Measurements from ENCODE around the gene CASD1.

- PRO-cap, 3 experiments: no peak in any of the 3 experiments
- RAMPAGE, long total RNA: no peak
Measured at GRCh38 chr7:91973661-91974118, 33.0 kb downstream of the AKAP9 start.

GRCh38 chr7:92027230-92027706 lies 86.6 kb downstream of the AKAP9 start:
- PRO-cap, 3 experiments: no peak in any of the 3 experiments
- RAMPAGE, long total RNA: no peak

DNA sequence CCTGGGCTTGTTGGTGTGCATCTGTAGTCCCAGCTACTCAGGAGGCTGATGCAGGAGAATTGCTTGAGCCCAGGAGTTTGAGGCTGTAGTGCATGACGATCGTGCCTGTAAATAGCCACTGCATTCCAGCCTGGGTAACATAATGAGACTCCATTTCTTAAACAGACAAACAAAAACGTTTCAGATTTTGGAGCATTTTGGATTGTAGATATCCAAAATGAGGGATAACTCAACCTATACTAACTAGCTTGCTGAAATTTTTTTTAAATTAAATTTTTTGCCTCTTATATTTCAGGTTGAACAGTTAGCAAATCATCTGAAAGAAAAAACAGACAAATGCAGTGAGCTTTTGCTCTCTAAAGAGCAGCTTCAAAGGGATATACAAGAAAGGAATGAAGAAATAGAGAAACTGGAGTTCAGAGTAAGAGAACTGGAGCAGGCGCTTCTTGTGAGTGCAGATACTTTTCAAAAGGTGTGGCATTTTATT lies 64.5 kb downstream of the CYP51A1 start:
- PRO-cap, 3 experiments: no peak in any of the 3 experiments
- RAMPAGE, long total RNA: no peak

- PRO-cap, 3 experiments: no peak in any of the 3 experiments
- RAMPAGE, long total RNA: no peak
Measured at GRCh38 chr7:92264957-92266147, 19.6 kb downstream of the ANKIB1 start.

GRCh38 chr7:92481166-92481892 lies 3.6 kb upstream of the ERVW-1 start:
- PRO-cap, 3 experiments: no peak in any of the 3 experiments
- RAMPAGE, long total RNA: no peak

DNA sequence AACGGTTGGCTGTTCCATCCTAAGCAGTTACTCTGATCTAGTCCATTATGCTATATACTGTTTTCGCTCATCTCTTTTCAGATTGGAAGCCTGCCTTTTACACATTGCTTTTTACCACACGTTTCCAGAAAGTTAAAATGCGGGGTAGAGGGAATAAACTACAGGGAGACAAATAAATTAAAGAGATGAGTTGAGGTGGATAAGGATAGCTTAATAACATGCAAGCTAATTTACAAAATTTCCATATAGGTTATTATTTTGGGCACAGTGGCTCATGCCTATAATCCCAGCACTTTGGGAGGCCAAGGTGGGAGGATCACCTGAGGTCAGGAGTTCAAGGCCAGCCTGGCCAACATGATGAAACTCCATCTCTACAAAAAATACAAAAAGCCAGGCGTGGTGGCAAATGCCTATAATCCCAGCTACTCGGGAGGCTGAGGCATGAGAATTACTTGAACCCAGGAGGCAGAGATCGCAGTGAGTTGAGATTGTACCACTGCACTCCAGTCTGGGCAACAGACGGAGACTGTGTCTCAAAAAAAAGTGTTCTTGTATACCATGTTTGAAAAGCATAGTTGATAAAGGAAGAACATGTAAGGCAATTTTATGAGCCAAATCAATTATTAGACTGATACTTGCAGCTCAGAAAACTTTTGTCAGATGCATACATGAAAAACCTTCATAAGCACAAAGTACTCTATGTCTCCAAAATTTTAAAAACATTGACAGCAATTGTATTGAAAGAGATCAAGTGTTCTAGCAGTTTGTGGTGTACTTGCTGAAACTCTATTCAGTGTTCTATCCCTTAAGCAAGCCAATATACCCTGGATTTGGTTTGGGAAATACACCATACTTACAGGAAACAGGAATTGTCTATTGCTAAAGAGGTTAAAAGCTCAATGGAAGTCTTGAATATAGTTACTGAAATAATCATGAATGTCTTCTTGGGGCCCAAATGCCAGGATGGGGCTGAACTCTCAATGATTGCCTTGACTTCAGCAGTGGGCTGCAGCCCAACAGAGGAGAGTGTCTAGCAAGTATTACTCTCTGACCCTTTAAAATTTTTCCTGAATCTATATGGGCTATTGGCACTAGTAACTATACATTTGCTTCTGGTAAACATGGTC lies 10.9 kb downstream of the RBM48 start:
- PRO-cap, 3 experiments: no peak in any of the 3 experiments
- RAMPAGE, long total RNA: no peak

DNA sequence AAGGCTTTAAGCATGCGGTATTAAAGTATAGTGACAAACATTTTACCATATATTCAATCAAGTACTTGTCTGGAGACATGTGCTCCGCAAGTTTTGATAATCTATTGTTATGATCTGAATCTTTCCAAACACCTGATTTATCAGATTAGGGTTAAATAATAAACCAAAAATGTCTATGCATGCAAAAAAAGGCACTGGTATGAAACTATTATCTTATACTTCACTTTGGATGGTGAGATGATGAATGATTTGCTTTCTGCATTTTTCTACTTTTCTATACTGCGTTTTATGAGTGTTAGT lies 37.7 kb upstream of the FAM133B start:
- PRO-cap, 3 experiments: no peak in any of the 3 experiments
- RAMPAGE, long total RNA: no peak

DNA sequence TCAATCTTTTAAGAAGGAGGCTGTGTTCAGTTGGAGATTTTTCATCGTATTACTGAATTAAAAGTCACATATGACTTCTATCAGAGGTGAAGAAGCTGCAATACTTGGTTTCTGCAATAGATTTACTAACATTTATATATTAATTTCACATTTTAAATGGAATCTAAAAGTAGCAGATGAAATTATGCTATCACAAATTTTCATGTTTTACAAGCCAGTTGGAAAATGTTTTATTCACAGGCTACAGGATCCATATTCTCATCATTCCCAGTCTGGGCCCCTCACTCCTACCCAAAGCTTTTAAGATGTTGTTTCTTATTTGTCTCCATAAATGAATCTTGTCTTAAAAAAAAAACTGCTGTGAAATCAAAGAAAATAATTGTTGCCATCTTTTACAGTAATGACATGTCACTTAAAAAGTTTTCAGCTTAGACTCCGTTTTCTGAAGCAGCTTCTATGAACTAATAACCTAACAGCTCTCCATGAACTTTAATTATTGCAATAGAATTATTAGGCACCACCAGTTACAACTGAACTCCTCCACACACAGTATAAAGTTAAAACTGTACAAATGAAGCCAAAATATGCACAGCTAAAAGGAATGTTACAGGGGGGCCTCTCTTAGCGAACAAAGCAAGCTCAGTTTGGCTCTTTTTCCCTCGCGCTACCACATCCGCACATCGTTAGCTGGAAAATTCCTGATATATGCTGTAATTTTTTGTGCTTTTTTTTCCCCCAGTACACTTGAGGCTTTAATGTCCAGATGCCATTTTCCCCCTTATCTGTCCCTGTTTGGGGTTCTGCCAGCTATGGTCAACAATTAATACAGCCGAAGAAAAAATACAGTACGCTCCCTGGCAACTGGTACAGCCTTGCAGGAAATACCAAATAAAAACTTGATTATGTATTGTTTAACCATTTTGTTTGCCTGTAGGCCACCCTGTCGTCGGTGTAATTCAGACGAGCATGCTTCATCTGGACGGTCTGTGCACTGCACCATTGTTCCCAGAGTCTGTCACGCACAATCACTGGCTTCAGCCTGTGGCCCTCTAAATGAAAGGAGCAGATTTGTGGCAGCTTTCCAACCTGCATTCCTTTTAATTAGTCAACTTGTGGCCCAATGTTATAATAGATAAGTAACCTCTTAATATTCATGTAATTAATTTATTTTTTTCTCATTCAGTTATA lies 107.9 kb upstream of the FAM133B start:
- PRO-cap, 3 experiments: peak in 2 of 3 experiments; most common minus-strand start position 1,014 of the sequence (in 2)
- RAMPAGE, long total RNA: no peak

DNA sequence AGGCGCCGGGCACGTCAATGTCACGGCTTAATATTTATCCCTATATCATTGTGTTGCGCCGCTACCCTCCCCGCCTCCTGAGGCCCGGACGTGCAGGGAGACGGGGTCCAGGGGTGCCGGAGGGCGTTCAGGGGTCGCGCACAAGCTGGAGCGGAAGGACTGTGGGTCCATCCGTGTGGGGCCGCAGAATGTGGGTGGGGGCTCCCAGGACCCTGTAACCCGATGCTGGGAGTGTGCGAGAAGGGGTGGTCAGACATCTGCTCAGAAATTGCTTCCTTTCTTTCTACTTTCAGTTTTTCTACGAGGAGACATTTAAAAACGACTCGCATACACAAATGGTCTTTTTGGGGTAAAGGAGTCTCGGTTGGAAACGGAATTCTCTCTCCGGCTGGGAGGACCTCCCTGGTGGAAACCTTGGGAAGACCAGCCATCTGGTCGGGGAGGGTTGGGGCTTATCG lies 2.3 kb downstream of the CDK6 start:
- PRO-cap, 3 experiments: peak in 1 of 3 experiments; most common plus-strand start position 48 of the sequence (in 1)
- RAMPAGE, long total RNA: no peak

DNA sequence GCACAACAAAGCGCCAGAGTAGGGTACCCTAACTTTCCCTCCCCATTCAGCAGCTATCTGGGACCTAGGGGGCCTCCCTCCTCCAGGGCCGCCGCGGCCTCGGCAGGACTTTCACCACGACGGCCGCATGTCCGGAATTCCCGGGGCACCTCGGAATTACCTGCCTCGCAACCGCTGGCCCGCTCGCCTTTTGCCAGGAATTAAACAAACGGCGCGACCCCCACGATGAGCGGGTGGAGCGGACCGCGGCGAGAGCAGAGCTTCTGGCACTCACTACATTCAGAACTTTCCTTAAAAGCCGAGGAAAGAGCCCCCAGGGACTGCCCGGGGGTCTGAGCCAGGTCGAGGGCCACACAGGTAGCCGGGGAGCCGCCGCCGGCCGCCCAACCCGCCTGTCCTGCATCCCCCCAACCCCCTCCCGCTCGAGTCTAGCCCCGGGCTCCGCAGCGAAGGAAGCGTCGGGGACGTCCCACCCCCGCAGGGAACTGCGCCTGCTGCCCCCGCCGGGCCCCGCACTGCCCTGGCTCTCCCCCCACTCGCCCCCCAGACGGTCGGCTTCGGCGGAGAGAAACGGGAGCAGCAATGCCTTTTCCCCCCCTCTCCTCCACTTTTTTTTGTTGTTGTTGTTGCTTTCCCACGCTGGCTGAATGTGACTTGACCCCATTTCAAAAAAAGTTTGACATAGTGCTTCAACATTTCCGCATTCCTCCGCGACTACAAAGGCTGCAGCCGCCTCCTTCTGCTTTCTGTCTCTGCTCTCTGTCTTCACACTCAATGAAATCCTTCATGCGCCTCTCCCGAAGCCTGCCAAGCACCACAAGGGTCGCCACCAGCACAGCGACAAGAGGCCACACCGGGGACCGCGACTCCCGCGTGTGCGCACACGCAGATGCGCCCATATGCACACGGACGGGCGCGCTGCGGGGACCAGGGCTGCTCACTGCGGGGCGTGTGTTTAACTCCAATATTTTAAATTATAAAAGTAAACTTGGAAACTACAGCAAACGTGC lies 1.2 kb downstream of the CDK6 start:
- PRO-cap, 3 experiments: no peak in any of the 3 experiments
- RAMPAGE, long total RNA: no peak

DNA sequence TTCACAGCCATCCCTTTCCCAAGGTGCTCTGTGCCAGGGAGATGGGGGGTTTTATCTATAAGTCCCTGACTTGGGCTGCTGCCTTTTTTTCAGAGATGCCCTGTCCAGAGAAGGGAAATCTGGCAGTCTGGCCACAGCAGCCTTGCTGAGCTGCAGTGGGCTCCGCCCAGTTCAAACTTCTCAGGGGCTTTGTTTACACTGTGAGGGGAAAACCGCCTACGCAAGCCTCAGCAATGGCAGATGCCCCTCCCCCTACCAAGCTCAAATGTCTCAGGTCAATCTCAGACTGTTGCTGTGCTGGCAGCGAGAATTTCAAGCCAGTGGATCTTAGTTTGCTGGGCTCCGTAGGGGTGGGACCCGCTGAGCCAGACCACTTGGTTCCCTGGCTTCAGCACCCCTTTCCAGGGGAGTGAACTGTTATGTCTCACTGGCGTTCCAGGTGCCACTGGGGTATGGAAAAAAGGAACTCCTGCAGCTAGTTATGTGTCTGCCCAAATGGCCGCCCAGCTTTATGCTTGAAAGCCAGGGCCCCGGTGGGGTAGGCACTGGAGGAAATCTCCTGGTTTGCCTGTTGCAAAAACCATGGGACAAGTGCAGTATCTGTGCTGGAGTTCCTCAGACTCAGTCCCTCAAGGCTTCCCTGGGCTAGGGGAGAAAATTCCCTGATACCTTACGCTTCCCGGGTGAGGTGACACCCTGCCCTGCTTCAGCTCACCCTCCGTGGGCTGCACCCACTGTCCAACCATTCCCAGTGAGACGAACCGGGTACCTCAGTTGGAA lies 90.1 kb upstream of the CDK6 start:
- PRO-cap, 3 experiments: no peak in any of the 3 experiments
- RAMPAGE, long total RNA: no peak

DNA sequence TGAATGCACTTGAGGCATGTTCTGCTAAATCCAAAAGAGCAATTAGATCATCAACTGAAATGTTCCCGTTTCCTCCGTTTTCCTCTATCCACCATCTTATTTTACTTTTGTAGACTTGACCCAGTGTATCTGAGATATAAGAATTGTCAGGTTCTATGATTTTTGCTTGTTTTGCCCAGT lies 15.3 kb downstream of the SAMD9 start:
- PRO-cap, 3 experiments: no peak in any of the 3 experiments
- RAMPAGE, long total RNA: no peak

DNA sequence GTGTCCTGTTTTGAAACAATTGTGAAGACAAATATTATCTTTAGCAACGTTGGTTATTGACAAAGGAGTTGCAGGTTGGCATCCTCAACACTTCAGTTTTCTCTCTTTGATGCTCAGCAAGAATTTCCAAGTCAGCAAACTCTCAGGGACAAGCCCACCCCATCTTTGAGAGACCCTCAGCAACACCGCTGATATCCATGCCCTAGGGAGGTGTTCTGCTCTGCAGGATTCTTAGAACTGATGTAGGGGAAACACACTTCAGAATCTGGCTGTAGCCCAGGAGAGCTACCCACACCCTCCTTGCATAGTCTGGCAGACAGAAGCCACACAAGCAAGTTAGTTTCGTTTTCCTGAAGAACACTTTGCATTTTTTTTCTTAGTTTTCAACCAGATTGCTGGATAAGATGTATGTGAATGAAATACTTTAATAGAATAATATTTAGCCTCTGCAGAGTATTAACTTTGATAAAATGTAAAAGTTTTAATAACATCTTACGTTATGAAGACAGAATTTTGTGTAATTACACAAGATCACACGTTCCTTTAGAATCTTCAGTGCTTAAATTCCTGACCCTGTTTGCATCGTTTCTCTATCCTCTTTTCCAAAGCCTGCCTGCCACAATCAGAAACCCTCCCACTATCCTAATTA lies 742 bp downstream of the SAMD9L start:
- PRO-cap, 3 experiments: no peak in any of the 3 experiments
- RAMPAGE, long total RNA: no peak

DNA sequence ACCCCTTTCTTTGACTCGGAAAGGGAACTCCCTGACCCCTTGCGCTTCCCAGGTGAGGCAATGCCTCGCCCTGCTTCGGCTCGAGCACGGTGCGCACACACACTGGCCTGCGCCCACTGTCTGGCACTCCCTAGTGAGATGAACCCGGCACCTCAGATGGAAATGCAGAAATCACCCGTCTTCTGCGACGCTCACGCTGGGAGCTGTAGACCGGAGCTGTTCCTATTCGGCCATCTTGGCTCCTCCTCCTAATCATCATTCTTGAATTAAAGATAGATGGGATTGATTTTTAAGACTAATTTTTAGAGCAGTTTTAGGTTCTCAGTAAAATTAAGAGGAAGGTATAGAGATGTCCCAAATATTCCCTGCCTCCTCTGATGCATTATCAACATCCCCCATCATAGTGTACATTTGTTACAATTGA lies 97.1 kb downstream of the TFPI2 start:
- PRO-cap, 3 experiments: no peak in any of the 3 experiments
- RAMPAGE, long total RNA: no peak

GRCh38 chr7:93913167-93913747 lies 6.9 kb downstream of the GNGT1 start:
- PRO-cap, 3 experiments: no peak in any of the 3 experiments
- RAMPAGE, long total RNA: no peak

DNA sequence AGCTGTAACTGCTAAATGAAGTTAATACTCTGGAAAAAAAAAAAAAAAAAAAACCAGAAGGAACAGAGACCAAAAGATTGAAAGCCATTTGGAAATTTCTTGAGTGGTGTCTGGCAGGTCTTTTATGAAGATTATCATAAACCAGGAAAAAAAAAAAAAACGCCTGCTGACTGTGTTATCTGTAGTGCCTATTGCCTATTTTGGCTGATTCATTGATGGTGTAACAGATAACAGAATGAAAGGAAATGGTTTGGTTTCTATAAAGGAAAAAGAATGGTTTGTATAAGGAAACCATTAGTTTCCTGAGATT lies 60.5 kb upstream of the BET1 start:
- PRO-cap, 3 experiments: no peak in any of the 3 experiments
- RAMPAGE, long total RNA: no peak

DNA sequence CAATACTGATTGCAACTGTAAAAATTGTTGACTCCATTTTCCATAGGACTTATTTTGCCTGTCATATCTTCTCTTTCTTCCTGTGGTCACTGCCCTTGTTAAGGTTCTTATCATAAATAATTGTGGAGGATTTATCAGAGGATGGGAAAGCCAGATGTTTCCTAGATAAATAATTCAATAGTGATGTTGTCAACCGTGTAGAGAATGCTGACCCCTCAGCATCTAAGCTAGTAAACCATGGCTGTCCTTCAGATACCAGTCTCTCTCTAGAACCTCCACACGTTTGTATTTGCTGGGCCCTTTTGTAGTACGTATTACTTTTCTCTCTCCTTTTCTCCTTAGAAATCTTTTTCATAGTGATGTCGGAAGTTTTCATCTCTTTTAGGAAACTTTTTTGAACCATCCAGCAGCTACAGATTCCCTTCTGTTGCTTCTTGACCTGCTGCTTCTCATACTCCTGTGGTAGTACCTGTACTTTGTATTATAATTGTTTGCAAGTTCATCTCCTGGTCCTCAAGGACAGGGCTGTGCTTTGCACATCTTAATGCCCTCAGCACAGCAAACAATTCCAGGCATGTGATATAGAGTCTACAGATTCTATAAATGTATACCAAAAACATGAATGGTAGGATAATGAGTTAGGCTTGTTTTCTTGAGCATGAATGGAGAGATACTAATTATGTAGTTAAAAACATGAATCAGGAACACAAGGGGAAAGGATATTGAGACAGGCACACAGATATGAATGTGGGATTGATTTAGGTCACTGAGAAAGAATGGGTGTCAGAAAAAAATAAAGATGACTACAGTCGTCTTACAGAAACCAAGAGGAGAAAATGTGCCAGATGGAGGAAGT lies 172.9 kb upstream of the BET1 start:
- PRO-cap, 3 experiments: no peak in any of the 3 experiments
- RAMPAGE, long total RNA: no peak

DNA sequence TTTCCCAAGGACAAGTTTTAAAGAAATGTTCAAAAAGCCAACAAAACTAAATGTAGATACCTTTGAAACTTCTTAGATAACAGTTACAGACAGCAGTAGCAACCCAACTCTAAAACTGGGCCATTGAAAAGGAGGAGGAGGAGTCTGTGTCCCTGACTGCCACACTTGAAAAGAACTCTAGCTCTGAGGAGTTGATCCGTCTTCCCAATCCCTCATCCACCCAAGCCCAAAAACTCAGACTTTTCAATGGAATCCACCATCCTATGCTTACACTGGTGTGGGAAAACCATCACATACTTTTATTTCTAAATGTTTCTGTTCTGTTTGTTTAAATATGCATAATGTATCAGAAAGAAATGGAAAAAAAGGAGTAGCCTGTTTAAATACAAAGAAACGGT lies 92.8 kb upstream of the COL1A2 start:
- PRO-cap, 3 experiments: no peak in any of the 3 experiments
- RAMPAGE, long total RNA: no peak

DNA sequence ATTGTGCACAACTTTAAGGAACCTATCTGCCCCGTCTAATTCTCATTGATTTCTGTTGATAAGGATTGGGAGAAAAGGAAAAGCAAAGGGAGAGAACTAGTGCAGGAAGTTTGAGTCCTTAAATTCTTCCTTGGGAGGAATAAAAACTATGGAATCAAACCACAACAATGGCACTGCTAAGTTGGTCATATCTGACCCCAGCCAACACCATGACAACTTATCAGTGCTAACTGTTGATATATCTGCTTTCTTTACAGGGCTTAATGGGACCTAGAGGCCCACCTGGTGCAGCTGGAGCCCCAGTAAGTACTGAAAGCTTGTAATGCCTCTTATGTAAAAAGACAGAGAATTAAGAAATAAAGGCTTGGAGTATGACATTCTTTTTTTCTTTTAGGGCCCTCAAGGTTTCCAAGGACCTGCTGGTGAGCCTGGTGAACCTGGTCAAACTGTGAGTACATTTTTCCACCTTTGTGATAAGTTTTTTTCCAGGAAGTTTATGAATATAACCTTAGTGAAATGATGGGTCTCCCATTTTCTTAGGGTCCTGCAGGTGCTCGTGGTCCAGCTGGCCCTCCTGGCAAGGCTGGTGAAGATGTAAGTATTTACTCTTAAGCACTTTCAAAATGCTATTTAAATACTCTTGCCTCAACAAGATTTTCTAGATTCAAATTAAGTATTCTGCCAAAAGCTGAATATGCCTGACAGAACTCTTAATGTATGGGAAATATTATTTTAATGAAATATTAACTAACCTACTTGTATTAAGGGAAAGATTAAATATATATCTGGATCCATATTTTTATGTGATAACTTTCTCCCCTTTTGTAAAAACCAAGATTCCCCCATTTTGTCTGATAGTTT lies 9.8 kb downstream of the COL1A2 start:
- PRO-cap, 3 experiments: no peak in any of the 3 experiments
- RAMPAGE, long total RNA: no peak

DNA sequence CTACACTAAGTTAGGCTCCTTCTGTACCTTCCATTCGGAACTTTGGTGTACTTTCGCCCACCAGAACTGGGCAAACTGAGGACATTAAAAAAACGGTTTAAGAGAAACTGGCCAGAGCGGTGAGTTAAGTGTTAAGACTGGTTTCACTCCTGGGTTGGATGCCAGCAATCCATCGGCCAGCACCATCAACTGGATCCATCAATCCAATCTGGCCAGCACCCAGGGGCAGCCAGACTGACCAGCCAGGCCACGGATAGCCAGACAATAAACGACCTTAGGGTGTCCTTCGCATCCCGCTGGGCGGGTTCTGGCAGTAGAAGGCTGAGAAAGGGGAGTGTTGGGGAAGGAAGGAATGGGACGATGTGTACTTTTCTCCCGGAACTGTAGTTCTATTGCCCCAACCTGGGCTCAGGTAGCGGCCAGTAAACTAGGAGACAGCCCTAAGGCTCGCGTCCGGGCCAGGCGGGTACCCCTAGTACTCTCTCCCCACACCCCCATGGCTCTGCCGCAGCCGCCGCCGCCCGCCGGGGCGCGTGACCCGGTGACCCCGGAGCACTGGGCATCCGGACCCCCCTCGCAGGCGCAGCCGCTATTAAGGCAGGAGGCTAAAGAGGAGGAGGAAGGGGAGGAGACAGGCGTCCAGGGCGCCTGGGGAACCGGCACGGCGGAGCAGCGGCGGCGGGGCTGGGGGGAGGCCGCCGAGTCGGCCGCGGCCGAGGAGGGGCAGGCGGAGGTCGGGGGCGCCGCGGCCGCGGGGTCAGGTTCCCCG lies at the start of gene CASD1:
Gene CASD1, plus strand, starts transcription at position 629 of the 769 bp plus-strand sequence.
- PRO-cap, 3 experiments: peak in 3 of 3 experiments; most common plus-strand start position 608 of the sequence (in 2); most common minus-strand start position 482 of the sequence (in 1)
- RAMPAGE, long total RNA: no peak

All from cerebellum (tissue), 5 donors.